Melanocyte of skin (primary cell): ENCODE results near the gene AKR7A2.

DNA sequence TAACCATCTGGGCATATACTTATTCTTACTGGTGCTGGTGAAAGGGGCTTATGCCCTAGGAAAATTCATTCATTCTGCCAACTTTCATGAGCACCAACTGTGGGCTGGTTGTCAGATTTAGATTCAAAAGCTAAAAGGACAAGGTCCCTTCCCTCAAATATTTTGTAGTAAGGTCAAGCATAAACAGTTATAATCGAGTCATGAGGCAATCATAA is 18.1 kb downstream of the MRTO4 start:
- CAGE, long polyA plus RNA, 2 experiments: no peak in any of the 2 experiments

GRCh38 chr1:19273180-19273628 is 15.4 kb downstream of the AKR7A3 start:
- CAGE, long polyA plus RNA, 2 experiments: no peak in any of the 2 experiments

- CAGE, long polyA plus RNA, 2 experiments: no peak in any of the 2 experiments
Measured at GRCh38 chr1:19287809-19288269, 731 bp downstream of the AKR7A3 start.

DNA sequence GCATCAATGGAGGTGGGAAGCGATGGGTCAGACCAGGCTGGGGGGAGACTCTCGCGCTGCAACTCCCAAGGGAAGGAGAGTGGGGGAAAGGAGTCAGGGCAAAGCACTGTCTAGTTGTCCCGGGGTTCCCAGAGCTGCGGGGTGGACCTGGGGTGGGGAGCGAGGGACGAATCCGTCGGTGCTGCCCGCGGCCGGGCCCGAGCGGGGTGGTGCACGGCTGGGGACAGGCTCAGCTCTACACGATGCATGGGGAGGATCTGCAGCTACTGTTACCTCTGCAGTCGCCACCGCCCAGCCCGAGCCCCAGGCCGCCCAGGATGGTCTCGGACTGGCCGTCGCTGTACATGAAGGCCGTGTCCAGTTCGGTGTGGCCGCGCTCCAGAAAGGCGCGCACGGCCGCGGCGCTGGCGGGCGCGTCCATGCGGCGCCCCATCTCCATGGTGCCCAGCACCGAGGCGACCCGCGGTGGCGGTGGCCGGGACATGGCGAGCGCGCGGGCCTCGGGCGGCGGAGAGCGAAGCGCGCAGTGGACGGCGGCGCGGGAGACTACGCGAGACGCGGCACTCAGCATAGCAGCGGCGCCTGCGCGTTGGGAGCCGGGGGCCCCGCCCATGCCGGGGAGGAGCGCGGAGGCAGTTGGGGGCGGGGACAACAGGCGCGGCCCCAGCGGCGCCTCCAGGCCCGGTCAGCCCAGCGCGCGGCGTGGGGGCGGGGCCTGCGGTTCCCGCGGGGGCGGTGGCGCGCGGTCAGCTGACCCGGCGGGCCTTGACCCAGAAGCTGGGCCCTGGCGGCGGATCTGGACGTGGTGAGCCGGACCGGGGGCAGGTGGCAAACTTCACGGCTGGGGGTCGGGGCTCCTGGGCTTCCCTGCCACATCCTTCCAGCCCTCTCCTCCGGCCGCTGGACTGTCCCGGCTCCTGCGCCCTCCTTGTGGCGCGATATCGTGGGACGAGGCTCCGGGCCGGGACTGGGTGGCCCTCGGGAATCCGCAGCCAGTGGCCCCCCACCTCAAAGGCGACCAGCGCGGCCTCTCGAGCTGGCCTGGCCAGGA is at the start of gene AKR7A2:
Gene AKR7A2, minus strand, starts transcription at position 591 of the 1,051 bp plus-strand sequence.
- CAGE, long polyA plus RNA, 2 experiments: no peak in any of the 2 experiments

DNA sequence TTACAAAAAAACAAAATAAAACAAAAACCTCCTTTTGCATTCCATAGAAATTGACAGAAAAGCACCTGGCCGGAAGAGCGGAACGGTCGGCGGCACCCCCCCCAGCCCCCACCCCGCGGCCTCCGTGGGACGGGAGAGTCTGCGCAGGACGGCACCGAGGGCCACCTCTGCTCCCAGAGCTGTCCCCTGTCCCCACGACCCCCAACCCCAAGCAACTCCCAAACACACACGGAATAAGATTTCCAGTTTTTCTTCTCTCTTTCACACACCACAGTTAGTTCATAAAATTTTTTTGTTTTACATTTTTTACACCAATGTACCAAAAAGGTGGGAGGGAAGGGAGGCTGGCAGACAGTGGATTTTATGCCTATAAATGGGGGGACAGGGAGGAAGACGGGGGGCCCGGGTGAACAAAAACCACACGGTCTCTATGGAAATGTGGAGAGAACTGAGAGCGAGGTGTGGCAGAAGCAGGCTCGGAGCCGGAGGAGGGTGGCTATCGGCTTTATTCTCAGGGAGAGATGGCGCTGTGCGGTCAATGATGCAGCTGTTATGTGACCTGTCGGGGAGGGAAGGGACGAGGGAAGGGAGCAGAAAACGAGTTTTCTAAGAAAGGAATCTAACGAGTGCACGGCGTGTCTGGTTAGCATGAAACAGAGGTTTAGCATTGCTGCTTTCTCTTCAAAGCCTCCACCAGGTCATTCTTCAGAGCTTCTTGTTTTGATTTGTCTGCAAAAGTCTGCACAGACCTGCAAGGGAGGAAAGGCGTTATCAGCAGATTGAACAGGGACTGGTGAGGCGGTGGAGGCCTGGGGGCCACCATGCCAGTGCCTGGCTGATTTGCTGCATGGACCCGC is 27.0 kb downstream of the SLC66A1 start:
- CAGE, long polyA plus RNA, 2 experiments: no peak in any of the 2 experiments

DNA sequence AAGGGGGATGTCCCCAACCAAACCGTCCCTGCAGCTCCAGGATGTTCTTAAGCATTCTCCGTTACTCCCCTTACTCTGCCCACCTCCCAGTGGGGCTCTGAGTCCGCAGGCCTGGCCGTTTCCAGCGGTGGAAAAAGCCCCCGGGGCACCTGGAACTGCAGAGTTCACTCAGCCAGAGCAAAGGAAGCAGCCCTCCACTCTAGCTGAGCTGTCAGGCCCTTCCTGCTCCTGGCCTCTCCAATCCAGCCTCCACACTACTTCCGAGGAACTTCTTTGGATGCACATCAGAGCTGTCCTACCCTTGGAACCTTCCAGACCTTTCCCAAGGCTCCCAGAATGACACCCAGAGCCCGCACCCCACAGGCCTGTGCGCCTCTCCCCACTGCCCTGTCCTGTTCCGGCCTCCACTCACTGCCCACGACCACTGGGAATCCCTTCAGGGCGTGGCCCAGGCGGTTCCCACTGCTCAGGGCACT is 57.7 kb downstream of the SLC66A1 start:
- CAGE, long polyA plus RNA, 2 experiments: no peak in any of the 2 experiments

- CAGE, long polyA plus RNA, 2 experiments: no peak in any of the 2 experiments
Measured at GRCh38 chr1:19410575-19411012, 74.7 kb downstream of the CAPZB start.

GRCh38 chr1:19426742-19427335 is 58.5 kb downstream of the CAPZB start:
- CAGE, long polyA plus RNA, 2 experiments: no peak in any of the 2 experiments

- CAGE, long polyA plus RNA, 2 experiments: no peak in any of the 2 experiments
Measured at GRCh38 chr1:19444462-19444702, 41.0 kb downstream of the CAPZB start.

GRCh38 chr1:19450440-19451281 is 34.7 kb downstream of the CAPZB start:
- CAGE, long polyA plus RNA, 2 experiments: no peak in any of the 2 experiments

DNA sequence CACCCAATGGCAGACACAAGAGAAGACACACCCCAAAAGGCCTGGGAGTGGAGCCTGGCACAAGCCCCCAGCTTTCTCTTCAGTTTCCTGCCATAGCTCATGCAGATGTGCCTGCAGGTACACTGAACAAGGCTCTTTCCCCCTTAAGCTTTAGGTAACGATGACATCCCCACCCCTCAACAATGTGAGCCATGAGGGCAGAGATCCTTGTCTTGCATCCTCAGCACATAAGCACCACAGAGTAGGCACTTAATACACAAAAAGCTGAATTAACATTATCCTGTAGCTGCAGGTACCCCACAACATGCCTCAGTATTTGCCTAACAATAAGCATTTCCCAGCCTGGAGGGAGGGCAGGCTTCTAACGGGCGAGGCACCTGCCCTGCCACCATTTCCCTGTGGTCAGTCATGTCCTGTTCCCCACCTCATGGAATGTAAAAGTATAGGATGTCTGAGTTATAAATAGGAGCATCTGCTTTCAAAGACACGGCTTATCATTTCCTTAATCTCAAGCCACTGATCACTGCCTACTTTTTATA is 3.6 kb downstream of the CAPZB start:
- CAGE, long polyA plus RNA, 2 experiments: no peak in any of the 2 experiments

DNA sequence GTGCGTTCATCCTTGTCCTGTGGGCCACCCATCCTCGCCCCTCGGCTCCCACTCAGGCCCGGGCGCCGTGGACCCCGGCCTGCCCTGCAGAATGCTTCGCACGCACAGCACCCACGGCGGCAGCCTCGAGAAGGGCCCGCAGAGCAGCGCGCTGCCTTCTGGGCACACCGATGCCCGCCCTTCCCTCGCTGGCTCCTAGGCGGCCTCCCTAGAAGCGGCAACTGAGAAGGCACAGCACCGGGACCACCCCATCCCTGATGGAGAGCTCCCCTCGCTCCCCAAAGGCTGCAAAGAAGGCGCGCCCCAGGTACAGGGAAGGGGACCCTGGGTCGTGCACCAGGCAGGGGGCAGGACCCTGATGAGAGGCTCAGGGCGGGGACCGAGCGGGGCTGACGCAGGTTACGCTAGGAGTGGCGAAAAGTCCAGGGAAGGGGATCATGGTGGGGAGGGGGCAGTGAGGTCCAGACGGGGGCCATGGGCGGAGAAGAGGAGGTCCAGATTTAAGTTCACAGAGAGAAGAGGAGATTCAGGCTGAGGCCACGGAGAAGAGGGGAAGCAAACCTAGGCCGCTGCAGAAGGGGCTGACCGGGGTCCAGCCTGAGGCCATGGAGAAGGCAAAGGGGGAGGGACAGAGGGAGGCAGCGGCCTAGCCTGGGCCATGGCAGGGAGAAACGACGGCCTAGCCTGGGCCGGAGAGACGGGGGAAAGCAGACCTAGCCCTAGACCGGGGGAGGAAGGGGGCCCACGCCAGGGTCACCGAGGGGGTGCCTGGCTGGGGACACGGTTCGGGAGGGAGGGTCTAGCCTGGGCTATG is 783 bp downstream of the CAPZB start:
- CAGE, long polyA plus RNA, 2 experiments: no peak in any of the 2 experiments

- CAGE, long polyA plus RNA, 2 experiments: no peak in any of the 2 experiments
Measured at GRCh38 chr1:19652088-19652619, 8.0 kb downstream of the NBL1 start.

GRCh38 chr1:19978584-19978918 is 867 bp downstream of the PLA2G2A start:
- CAGE, long polyA plus RNA, 2 experiments: no peak in any of the 2 experiments

GRCh38 chr1:20125152-20125661 is 5.9 kb upstream of the PLA2G2D start:
- CAGE, long polyA plus RNA, 2 experiments: no peak in any of the 2 experiments

- CAGE, long polyA plus RNA, 2 experiments: no peak in any of the 2 experiments
Measured at GRCh38 chr1:20178545-20179332, 7.2 kb upstream of the UBXN10 start.

DNA sequence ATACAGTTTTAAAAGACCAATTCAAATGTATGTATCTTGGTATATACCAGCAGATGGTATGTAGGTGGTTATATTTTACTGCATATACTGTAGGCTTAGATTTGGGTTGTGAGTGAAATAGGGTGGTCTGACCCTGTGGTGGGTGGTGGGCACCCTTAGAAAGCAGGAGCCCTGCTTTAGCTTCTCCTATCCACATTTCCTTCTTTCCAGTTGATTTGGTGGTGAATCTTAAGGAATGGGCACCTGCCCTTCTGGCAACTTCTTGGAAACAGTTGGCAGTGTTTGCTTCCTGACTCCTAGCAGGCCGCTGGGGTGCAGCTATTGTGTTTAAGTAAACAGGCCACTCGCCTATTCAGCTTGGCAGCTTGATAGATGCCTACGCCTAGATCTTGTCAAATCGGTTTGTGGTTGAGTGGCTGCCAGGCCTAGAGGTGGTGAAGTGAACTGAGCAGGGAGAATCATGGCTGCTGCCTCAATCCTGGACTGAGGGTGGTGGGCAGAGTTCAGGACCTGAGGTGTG is 678 bp upstream of the PLA2G2C start:
- CAGE, long polyA plus RNA, 2 experiments: no peak in any of the 2 experiments

DNA sequence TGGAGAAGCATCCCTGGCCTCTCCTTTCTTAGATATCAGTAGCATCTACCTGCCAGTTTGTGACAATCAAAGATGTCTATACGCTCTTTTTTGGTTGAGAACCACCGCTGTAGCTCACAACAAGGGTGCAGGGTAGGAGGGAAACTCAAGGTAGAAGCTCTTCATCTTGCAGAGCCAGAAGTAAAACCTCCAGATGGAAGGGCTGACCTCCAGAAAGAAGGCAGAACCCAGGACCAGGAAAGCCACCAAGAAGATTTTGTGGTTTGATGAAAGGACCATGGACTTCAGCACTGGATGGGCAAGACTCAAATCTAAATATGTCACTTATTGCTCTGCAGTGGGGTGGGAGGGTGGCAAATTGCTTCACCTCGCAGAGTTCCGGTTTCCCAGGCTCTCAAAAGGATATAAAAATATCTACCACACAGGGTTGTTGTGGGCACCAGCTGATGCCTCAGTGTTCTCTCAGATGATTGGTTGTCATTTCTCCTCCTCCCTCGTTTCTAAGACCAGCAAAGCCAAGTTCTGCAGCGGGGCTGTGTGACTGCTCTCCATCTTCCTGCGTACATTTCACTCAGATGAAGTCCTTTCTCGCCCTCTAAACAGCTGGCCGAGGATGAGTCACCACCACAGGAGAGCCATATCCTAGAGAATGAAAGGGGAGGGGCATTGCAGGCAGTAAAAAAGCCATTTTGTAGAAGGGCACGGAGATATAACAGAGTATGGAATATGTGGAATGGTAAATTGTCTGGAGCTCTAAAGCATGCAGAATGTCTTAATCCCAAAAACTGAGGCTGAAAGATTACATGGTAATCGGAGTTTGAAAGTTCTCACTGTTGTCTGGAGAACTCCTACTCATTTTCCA is 35.1 kb upstream of the VWA5B1 start:
- CAGE, long polyA plus RNA, 2 experiments: no peak in any of the 2 experiments

DNA sequence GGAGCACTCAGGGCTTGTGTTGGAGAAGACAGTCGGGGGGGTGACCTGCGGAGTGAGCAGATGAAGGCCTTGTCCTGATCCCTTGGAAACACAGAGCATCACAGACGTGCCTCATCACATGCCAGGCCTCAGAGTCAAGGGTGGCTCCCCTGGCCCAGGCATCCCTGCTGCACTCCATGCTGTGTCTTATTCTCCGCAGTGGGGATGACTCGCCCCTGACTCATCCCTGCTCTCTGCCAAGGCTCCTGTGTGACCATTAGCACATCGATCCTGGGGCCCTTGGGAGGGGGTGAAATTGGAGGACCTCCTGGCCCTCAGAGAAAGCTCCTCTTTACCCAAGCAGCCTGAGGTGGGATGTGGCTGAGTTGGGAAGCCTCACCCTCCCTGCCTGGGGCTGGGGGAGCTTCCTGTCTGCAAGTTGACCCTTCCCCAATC is 74.8 kb downstream of the CAMK2N1 start:
- CAGE, long polyA plus RNA, 2 experiments: no peak in any of the 2 experiments

DNA sequence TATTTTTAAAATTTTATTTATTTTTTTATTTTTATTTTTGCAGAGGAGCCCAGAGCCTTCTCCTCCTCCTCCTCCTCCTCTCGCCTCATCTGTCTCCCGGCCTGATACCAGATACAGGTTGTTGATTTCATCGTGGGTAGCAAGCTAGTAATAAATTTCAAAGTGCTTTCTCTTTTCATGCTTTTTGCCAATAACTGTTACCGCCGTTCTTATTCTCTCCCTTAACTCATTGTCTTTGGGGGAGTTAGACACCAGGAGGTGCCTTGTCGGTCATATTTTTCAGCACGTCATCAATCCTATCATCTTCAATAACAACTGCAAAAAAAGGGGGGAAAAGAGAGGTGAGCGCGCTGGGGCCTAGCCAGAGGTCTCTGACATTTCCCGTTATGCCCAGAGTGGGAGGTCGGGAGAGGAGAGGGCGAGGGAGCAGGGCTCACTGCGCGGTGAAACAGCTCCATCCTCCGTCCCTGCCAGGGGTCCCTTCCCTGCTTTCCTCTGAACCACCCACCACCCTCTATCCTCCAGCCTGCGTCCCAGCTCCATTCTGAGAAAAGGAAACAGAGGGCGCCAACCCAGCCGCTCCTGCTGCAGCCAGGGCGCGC is 2.5 kb downstream of the CAMK2N1 start:
- CAGE, long polyA plus RNA, 2 experiments: no peak in any of the 2 experiments